Measurements from ENCODE around the gene SIX2.

DNA sequence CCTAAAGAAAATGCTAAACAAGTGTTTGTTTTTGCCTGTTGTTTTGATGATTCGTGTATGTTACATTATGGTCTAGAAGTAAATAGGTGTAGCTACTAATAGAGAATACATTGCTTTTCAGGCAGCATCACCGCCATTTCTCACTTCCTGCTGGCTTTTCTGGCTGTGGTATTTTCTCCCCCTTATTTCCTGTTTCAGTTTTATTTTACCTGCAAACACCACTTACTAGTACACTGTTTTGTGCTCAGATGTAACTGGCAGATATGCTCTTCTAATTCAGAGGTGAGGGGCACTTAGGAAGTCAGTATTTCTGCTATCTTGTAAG lies 38.1 kb upstream of the SLC3A1 start:
- PRO-cap: bidirectional peak, plus-strand start at position 199 of the sequence, minus-strand start at position 141 of the sequence
- CAGE, long polyA plus RNA: no peak

DNA sequence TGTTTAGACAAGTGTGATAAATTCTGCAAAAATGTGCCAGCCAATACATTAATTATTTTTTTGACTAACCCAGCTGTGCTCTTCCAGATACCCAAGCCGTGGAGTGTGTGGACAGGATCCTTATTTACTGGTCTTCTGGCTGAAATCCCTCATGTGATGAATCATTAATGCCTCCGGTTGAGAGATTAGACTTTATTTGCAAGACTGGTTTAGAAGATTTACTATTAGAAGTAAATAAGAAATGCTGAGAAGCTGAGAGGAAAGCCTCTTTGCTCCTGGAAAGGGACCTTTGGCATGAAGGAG lies 16.0 kb downstream of the SLC3A1 start:
- PRO-cap: no peak
- CAGE, long polyA plus RNA: no peak

GRCh38 chr2:44399514-44399934 lies 37.8 kb downstream of the CAMKMT start:
- PRO-cap: no peak
- CAGE, long polyA plus RNA: no peak

DNA sequence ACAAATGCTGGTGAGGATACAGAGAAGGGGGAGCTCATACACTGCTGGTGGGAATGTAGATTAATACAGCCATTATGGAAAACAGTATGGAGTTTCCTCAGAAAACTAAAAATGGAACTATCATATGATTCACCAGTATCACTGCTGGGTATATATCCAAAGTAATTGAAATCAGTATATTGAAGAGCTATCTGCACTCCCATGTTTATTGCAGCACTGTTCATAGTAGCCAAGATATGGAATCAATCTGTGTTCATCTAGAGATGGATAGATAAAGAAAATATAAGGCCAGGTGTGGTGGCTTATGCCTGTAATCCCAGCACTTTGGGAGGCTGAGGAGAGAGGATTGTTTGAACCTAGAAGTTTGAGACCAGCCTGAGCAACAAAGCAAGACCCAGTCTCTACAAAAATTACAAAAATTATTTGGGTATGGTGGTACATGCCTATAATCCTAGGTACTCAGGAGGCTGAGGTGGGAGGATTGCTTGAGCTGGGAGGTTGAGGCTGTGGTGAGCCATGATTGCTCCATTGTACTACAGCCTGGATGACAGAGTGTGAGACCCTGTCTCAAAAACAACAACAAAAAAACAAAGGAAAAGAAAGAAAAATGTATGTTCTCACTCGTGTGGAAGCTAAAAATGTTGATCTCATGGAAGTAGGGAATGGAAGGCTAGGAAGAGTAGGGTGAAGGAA lies 106.8 kb downstream of the CAMKMT start:
- PRO-cap: no peak
- CAGE, long polyA plus RNA: no peak

GRCh38 chr2:44802456-44803420 lies 138.8 kb upstream of the SIX3 start:
- PRO-cap: no peak
- CAGE, long polyA plus RNA: no peak

DNA sequence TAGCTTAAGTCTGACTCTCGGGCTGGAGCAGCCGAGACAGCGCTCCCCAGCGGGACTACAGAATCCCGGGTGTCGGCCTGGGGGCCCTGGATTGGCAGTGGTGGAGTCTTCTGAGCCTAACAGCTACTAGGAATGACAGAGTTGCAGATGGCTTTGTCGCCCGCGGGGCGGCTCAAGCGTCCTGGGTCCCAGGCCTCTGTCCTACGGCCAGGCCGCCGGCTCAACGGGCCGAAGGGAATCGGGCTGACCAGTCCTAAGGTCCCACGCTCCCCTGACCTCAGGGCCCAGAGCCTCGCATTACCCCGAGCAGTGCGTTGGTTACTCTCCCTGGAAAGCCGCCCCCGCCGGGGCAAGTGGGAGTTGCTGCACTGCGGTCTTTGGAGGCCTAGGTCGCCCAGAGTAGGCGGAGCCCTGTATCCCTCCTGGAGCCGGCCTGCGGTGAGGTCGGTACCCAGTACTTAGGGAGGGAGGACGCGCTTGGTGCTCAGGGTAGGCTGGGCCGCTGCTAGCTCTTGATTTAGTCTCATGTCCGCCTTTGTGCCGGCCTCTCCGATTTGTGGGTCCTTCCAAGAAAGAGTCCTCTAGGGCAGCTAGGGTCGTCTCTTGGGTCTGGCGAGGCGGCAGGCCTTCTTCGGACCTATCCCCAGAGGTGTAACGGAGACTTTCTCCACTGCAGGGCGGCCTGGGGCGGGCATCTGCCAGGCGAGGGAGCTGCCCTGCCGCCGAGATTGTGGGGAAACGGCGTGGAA lies 8.7 kb downstream of the SIX2 start:
- PRO-cap: no peak
- CAGE, long polyA plus RNA: no peak

- PRO-cap: no peak
- CAGE, long polyA plus RNA: no peak
Measured at GRCh38 chr2:45009311-45010563, at the start of gene SIX2. Gene SIX2 (minus strand): TSS chr2:45009452.

GRCh38 chr2:45192592-45192803 lies 183.2 kb upstream of the SIX2 start:
- PRO-cap: no peak
- CAGE, long polyA plus RNA: no peak

DNA sequence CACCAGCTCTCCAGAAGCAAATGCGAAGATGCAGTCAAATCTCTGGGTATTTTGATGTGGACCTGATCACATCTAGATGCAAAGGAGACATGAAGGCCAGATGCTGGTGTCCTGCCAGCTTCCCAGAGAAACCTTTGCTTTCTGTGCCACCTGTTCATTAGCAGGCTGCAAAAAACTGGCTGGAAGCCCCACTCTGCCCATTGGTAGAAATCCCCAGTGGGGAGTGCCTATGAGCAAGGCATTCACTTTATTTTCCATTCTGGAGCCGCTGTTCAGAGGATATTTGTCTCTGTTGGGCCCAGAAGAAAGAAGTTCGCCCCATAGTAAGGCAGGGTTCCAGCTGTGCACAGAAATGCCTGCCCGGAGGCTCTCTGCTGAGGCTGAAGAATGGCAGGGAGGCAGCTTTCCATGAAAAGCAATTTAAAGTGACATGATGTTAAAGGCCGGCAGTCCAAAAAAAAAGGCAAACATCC lies 264.9 kb upstream of the SIX2 start:
- PRO-cap: no peak
- CAGE, long polyA plus RNA: no peak

- PRO-cap: no peak
- CAGE, long polyA plus RNA: no peak
Measured at GRCh38 chr2:45644111-45644515, 7.4 kb upstream of the PRKCE start.

DNA sequence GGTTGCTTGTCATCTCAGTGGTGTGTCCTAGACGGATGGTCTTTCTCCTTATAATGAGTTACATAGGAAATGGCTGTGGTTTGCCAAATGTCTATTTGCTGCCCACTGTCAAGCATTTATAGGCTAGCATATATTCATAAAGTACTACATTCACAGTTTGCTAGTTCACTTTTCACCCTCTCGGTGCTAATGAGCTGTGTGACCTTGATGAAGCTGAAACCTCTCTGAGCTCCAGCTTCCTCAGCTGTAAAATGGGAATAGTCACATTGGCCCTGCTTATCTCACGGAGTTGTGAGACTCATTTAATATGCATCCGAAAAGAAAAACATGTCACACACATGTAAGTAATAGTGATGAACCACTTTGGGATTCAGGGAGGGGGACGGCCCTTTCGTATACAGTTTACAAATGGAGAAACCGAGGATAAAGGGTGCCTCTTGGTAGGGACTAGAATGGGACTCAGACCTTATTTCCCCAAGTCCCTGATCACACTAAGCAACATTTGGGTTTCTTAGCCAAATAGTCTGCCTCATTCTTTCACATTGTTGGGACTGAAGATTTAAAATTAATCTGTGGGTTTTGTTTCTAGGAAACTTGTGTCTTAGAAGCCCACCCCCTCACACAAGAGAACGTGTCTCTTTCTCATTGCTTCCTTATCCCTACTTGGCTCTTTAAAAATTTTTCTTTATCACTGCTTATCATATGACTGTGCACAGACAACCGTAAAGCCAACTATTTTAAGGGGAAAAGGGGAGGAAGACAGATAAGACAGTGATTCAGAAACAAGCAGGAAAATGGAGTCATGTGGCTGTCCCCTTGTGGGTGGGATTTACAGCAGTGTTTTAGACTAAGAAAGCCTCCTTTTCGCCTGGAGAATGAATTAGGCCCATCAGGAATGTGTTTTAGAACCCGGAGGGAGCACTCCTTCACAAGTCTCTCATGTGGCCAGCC lies 17.3 kb downstream of the PRKCE start:
- PRO-cap: no peak
- CAGE, long polyA plus RNA: no peak

GRCh38 chr2:45692235-45692713 lies 40.8 kb downstream of the PRKCE start:
- PRO-cap: no peak
- CAGE, long polyA plus RNA: no peak

DNA sequence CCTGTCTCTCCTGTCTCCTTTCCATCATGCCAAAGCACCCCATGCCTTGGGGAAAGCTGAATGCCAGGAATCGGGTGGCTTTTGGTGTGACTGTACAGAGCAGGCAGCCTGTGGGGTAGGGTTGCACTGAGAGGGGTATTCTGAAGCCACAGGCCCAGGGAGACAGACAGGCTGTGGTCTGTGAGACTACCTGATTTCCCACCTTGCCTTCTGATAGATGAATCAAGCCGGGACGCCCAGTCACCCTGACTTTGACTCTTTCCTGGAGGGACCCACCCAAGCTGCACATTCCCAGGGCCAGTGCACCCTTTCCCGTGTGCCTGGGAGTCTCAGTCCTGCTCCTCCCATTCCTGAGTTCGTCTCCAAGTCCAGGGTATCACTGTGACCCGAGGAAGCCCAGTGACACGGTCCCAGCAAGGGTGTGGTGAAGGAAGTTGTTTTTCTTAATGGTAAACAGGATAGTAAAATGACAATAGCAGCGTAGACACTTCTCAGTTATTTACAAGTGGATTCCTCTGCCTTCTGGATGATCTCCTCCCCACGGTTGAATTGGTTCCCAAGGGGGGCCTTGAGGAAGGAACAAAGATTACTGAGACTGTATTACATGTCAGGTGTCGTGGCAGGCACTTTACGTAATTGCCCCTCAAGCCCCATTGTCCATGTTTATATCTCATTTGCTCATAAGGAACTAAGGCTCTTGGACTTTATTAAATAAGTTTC lies 123.2 kb downstream of the PRKCE start:
- PRO-cap: no peak
- CAGE, long polyA plus RNA: no peak

DNA sequence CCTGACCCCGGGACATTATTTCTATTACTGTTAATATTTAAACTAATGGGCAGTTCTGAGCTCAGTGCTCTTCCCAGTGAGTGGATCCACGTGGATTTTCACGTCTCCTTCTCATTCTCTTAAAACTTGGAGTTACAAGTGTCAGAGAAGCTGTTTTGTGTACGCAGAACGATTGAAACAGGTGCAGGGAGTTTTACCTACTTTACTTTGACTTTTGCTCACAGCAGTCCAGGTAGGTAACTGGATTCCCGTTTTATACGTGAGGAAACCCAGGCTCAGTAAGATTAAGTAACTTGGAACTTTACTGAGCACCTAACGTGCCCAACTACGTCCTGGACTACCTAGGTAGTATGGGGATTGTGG lies 127.3 kb downstream of the PRKCE start:
- PRO-cap: no peak
- CAGE, long polyA plus RNA: no peak

- PRO-cap: no peak
- CAGE, long polyA plus RNA: no peak
Measured at GRCh38 chr2:45906418-45907135, 255.1 kb downstream of the PRKCE start.

DNA sequence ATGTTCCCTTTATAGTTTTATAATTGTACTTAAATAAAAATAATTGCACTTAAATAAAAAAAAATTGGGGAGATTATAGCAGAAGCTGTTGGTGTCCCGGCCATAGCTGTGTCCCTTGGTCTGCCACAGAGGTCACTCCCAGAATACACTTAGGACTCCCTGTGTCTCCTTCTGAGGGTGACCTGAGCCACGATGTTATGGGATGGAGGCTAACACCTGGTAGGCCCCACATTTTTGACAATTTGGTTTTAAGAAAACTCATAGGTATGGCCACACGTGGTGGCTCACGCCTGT lies 285.6 kb downstream of the PRKCE start:
- PRO-cap: no peak
- CAGE, long polyA plus RNA: no peak

DNA sequence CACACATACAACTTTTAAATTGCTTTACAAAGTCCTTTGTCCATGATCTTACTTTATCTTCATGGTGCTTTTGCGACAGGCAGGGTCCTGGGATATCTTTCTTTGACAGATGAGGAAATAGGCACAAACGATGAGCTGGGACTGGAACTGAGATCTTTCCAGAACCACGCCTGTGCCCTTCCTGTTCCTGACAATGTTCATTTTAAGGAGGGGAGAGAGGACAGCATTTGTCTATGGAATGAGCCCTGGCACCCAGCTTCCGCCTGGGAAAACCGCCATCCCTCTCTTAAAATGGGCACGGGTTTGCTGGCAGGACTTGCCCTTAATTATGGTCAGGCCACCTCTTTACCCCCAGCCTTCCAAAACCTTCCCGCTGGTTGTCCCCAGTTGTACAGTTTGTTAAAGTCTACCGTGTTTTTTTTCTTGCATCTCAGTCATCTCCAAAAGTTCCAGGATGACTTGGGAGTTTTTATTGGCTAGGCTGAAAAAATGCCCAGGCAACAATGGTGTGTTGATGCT lies 265.0 kb upstream of the EPAS1 start:
- PRO-cap: no peak
- CAGE, long polyA plus RNA: no peak

GRCh38 chr2:46049840-46050571 lies 247.2 kb upstream of the EPAS1 start:
- PRO-cap: no peak
- CAGE, long polyA plus RNA: no peak

- PRO-cap: no peak
- CAGE, long polyA plus RNA: no peak
Measured at GRCh38 chr2:46311809-46312483, 14.7 kb downstream of the EPAS1 start.

GRCh38 chr2:46325148-46325869 lies 28.1 kb downstream of the EPAS1 start:
- PRO-cap: no peak
- CAGE, long polyA plus RNA: no peak

Data from B cell (primary cell).